Bronchial lymph node (tissue), 1 donor: ENCODE measurements around the gene TBC1D7.

DNA sequence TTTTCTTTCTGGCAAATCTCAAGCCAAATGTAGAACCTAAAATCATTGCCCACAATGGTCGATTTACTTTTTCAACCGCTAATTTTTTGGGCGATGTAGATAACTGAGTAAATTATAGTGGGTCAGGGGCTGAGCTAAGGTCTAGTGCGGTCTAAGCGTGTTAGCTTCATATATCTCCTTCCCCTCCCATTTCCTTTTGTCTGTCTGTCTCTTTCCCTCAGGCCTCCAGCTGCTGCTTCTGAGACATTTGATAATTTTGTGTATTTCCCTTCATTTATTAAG is 1.2 kb downstream of the TMEM170B start:
- PRO-cap = no peak

DNA sequence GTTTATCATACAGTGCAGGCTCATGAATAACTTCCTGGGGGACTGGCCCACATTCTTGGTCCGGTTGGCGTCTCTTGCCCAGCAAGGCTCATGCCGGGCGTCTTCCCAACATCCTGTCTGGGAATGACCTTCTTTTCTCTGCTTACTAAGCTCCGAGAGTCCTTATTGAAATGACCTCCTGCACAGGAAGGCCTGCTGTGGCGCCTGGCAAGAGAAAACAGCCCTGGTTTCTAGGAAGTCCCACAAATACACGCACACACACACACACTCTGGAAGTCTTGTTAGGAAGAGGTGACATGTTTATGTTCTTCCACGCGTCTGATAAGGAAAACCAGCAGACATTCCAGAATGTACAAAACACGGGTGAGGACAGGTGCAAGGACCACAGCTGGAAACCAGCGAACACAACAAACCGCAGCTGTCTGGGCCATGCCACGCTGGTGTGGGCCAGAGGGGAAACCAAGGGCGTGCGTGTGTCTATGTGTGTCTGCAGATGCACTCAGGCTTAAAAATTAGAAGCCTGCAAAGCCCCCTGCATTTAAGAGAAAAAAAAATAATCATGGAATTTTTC is 72.1 kb downstream of the TMEM170B start:
- PRO-cap = no peak

DNA sequence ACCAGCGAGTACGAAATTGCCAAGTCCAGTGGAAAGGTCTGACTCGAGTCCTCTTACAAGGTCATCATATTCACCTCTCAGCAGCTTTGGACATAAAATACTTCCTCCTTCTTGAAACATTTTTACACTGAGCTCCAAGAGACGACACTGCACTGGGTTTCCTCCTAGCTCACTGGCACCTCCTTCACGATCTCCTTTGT is 18.4 kb downstream of the ADTRP start:
- PRO-cap = no peak

DNA sequence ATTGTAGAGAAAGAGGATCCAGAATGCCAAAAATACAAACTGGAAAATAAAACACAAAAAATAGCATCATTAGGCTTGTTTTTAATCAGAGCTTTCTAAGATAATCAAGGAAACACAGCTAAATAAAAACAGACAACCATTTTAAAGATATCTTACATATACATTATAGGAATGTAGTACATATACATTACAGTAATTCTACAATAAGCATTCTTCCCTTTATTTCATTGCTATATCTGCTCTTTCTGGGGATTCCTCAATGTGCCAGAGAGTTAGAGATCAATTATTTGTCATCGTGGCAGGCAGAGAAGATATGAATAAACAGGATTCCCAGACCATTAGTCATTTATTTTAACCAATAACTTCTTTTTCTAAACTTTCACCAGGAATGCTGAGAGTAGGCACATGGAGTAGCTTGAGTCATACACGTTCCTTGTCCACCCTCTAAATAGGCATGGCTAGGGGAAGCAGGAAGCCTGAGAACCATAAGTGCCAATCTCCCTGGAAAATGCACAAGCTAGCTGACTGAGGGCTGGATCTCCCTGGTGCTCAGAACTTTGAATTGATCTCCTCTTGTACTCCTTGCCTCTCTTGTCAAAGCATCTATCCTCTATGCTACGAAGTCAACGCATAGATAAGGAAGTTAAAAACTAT is 12.1 kb downstream of the ADTRP start:
- PRO-cap = unidirectional peak, plus-strand start at position 486 of the sequence

GRCh38 chr6:11771441-11772104 is 7.0 kb downstream of the ADTRP start:
- PRO-cap = no peak

GRCh38 chr6:11779052-11780066 is 756 bp upstream of the ADTRP start:
- PRO-cap = unidirectional peak, minus-strand start at chr6:11779629

GRCh38 chr6:11831778-11832175 is 53.2 kb upstream of the ADTRP start:
- PRO-cap = no peak

- PRO-cap = unidirectional peak, plus-strand start at chr6:12008501; bidirectional peak, plus-strand start at chr6:12008854, minus-strand start at chr6:12008583
These were observed 3.7 kb upstream of the HIVEP1 start for GRCh38 chr6:12008250-12008957.

DNA sequence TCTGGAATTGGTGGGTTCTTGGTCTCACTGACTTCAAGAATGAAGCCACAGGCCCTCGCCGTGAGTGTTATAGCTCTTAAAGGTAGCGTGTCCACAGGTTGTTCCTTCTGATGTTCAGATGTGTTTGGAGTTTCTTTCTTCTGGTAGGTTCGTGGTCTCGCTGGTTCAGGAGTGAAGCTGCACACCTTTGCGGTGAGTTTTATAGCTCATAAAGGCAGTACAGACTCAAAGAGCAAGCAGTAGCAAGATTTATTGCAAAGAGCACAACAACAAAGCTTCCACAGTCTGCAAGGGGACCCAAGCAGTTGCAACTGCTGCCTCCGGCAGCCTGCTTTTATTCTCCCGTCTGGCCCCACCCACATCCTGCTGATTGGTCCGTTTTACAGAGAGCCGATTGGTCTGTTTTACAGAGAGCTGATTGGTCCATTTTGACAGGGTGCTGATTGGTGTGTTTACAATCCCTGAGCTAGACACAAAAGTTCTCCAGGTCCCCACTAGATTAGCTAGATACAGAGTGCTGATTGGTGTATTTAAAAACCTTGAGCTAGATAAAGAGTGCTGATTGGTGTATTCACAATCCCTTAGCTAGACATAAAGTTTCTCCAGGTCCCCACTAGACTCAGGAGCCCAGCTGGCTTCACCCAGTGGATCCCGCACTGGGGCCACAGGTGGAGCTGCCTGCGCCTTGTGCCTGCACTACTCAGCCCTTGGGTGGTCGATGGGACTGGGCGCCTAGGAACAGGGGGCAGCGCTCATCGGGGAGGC is 5.3 kb downstream of the HIVEP1 start:
- PRO-cap = no peak

GRCh38 chr6:12103201-12103583 is 91.1 kb downstream of the HIVEP1 start:
- PRO-cap = no peak

DNA sequence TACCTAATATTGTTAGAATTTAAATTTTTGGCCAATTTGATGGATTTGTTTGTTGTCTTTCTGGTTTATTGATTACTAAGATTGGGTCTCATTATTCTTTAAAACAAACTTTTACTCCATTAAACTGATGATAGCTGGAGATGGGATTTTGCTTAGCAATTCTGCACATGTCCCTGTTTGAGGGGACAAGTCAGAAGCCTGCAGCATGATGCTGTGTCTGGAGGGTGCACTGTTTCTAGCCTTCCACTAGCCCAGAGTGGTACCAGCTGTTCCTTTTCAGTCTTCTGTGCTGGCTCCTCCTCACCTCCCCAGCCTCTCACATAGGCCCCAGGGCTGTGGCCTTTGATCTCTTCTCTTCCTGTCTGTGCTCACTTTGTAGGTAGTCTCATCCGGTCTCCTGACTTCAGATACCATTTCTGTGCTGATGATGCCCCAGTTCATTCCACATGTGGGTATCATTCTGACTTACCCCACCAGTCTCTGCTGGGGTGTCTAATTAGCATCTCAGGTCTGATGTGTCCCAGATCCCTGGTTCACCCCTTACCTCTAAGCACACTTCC is 126.2 kb downstream of the HIVEP1 start:
- PRO-cap = no peak

DNA sequence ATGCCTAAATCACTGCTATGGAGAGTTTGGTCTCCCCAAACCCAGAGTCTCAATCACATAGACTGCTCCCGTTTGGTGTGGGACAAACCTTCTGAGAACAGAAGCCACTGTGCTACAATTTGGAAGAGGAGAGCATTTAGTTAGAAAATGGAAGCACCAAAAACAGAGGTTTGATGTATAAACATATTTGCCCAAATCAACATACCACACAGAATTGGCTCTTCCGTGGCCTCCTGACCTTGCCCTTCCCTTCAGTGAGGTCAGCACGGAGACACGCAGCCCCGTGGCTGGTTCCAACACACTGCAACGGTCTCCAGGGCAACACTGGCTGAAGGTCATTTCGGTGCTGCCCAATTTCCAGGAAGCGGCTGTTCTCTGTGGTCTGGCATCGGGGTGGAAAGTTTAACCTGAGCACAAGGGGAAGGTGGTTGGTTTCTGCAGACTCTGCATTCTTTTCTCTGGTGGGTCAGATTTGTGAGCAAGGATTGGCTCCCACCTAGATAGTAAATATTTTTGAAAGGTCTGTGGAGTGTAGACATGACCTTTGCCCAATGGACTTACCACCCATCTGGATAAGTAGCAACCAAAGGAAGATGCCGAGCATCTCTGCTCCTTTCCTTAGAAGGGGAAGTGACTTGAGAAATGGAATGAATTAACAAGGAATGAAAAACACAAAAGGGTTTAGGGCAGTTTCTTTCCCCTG is 177.7 kb upstream of the PHACTR1 start:
- PRO-cap = no peak

DNA sequence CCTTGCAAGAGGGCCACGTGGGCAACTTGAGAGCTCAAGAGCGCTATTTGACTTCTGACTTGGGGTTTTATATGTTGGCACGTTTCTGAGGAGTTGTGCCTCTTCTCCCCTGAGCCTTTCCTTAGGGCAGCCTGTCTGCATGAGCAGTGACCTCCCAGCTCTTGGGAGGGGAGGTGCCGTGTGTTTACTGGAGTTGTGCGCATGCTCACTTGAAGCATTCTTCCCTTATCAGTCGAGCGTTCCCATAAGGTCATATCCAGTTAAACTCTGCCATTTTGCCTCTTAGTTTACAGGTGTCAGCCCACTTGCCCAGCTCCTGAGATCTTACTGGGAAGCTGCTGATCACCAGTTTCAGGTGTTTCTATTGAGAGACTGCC is 122.4 kb upstream of the PHACTR1 start:
- PRO-cap = no peak

DNA sequence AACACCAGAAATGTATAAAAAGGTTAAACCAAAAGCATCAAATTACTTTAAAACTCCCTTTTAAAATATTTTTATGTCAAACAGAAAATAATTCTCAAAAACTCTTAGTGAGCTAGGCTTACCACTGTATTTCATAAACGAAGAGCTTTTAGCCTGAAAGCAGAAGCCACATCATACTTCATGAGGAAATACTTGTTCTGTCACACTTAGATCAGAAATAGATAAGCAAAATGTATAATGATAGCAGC is 70.0 kb upstream of the PHACTR1 start:
- PRO-cap = no peak

DNA sequence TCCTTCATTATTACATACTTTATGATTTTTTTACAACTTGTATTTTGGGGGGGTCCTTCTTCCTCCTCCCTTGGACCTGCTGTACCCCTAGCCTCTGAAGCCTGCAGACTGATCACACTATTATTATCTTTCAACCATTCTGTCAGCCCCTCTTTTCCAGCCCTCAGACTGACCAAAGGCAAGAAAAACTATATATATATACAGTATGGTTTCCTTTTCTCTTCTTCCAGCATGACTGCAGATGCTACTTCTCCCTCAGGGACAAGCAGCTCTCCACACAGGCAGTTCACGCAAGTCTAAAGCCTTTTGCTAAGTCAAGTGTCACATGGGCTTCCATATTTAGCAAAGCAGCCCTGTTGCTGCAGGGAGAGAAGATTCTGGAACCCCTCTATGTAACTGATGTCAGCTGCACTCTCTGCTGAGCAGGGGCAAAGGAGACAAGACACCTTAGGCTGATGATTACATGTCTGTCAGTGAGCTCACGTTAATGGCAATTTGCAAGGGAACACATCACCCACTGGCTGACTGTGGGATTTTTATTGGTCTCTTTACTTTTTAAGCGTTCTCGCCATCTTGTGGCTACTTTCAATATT is 177.0 kb downstream of the PHACTR1 start:
- PRO-cap = no peak

DNA sequence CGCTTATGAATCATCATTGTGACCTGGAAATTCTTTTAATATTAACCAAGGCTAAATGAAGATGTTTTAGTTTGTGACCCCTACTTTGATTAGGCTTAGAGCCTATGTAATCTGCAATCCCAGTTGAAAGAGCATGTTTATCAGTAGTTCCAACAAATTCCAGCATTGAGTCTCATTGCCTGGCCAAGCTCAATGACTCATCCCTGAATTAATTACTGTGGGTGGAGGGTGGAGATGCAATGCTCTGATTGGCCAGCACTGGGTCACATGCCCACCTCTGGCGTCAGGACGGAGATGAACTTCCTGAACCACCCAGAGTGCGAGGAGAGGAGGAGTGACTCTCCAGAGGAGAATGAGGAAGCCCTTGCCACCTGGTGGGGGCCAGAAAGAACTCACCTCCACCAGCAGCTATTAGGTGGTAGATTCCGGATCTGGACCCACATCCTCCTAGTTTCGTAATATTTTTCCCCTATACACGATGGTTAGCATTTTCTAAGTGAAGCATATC is 284.0 kb downstream of the TBC1D7 start:
- PRO-cap = no peak

DNA sequence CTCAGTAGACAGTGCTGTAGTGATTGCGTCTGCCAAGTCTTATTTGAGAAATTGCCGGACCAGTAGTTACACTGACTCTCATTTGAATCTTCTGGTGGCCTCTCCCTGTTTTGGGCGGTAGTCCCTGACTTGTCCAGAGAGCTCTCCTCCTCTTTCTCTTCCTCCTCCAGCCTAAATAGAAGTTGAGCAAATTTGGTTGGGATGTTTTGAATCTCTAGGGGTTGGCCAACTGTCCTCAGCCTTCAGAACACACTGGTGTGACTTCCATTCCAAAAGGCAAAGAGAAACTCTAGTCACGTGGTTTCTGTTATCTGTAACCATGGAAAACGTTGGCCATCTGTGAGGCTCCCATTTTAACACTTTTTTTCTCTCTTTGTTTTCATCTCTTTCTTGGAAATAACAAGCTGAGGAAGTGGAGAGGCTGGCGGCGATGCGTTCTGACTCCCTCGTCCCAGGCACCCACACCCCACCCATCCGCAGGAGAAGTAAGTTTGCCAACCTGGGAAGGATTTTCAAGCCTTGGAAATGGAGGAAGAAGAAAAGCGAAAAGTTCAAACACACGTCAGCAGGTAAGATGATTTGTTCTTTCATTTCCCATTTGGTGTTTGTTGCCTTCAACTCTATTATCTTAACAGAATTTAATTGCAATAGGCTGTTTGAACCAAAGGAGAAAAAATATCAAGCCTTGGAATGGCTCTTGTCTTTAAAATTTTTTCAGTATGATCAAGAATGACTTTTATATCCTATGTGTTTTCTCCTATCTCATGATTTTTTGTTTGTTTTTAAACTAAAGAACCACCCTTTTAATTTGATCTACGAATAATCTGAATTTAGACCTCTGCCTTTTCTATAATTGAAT is 275.1 kb downstream of the TBC1D7 start:
- PRO-cap = no peak

- PRO-cap = no peak
These were observed 19.9 kb downstream of the TBC1D7 start for GRCh38 chr6:13308326-13308880.

DNA sequence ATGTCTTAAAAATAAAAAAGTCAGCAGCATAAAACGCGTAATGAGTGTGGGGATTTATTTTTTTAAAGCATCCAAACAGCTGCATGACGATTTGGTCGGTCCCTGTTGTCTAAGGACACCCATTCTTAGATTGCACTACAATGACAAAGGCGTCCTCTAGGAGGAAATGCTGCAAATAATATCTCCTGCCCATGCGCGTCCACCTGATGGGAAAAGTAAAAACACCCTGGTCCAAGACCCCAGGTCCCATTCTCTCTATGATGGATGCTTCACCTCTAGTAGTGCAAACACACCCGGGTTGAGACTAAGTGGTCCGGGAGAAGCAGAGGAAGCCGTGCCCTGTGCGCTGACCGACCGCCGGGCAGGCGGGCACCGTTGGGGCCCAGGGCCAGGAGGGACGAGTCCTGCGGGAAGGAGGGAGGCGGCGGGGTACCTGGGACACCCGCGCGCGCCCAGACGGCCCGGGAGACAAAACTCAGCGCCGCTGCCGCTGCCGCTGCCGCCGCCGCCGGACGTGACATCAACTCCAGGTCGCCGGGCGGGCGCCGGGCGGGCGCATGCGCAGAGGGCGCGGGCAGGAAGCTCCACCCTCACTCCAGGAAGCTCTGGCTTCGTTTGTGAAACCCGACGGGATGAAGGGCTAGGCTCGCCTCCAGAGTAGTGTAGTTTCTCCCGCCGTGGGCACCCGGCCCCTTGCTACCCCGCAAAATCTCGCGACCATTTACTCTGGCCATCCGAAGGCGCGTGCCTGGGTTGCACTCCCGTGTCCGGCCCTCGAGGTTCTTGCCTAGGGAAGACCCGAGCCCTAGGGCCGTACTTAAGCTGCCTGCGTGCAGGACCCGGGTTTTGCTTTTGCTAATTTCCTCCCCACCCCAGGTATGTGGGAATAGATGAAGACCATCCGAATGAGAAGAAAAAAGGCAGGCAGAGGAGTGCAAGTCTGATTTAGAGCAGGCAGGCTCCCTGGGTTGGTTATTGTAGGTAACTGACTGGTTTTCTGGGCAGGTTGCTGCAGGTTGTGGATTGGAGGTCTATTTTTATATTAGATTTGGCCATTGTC is at the start of gene TBC1D7:
Gene TBC1D7, minus strand, starts transcription at position 515 of the 1,060 bp plus-strand sequence.
- PRO-cap = bidirectional peak, plus-strand start at position 614 of the sequence, minus-strand start at position 516 of the sequence

DNA sequence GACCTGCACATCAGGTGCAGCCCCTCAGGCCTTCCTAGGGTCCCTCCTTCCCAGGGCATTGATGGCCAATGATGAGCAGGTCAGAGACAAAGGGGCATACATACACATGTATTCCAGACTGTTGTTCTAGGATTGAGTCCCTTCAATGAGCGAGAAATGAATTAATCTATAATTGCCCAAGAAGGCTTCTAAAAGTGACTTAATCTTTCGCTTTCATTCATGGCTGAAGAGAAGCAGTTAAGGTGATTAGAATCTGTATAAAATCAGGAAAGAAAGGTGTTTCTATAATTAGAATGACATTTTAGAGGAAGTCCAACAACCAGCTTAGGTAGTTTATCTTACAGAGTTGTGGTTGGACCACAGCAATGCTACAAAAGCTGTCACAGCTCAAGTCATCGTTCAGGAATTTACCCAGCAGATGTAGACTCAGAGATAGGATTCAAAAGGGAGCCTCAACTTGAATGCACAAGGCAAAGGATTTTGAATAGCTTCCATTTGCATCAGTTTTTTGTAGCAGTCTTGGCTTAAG is 27.0 kb upstream of the TBC1D7 start:
- PRO-cap = no peak